ENCODE results near the genes KRTAP5-8, DEFB108B and XNDC1N.

GRCh38 chr11:69949306-69949812 lies 128.8 kb upstream of the ANO1 start:
- PRO-cap, 2 experiments: peak in 1 of 2 experiments; most common minus-strand start chr11:69949441 (in 1)
- RAMPAGE, long total RNA, 5 experiments: no peak in any of the 5 experiments

DNA sequence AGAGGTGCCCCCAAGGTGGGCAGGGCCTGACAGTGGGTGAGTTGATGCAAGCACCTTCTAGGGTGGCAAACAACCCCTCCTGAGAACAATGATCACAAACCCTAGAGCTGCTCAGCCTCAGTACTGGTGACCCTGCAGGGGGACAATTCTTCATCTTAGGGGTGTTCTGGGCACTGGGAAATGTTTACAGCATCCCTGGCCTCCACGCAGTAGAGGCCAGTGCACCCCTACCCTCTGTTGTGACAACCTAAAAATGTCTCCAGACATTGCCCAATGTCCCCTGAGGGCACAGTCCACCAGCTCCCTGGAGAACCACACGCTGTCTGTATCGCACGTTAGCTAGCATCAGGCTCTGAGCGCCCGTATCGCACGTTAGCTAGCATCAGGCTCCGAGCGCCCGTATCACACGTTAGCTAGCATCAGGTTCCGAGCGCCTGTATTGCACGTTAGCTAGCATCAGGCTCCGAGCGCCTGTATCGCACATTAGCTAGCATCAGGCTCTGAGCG lies 111.2 kb upstream of the ANO1 start:
- PRO-cap, 2 experiments: no peak in any of the 2 experiments
- RAMPAGE, long total RNA, 5 experiments: no peak in any of the 5 experiments

DNA sequence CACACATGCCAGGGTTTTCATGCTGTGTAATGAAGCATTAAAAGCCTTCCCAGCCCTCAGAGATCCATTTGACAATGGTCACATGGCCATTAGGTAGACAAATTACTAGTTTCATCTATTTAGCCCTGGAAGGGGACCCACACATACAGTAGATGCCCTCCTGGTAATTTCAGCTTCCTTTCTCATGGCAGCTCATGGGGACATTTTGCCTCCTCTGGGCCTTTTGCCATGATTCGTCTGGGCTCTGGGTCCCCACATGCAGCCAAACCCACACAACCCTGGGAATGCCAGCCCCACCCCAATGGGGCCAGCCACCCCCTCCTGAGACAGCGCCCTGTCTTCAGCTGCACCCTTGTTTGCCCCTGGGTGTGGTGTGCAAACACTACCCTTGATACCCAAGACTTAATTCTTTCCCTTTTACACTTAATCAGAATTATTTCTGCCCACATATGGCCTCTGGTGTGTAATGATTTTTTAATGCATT lies 85.2 kb upstream of the ANO1 start:
- PRO-cap, 2 experiments: no peak in any of the 2 experiments
- RAMPAGE, long total RNA, 5 experiments: no peak in any of the 5 experiments

DNA sequence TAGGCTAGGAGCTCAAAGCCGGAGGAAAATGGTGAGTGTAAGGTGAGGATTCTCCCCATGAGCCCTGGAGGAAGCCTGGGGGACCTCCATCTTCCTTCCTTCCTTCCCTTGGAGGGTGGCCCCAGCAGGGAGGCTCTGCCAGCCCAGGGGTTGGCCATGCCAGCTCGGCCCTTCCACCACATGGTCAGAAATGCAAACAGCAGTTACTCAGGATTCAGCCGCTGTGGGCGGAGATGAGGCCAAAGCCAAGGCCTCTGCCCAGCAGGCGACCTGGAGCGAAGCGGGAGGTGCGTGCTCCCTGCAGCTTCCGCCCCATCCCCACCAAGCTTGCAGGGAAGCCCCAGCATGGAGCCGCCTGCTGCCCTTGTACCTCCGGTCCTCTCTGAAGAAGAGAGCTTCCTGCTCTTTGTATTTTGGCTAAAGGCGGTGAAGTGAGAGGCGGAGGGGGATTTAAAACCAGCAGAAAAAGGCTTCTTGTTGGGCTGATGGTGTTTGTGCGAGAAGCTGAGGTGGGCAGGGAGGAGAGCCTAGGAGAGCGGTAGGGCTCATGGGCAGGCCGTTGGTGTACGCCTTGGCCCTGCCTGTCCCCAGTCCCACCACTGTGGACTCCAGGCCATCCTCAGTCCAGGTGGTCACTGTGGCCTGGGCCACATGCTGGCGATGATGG lies 50.4 kb downstream of the ANO1 start:
- PRO-cap, 2 experiments: no peak in any of the 2 experiments
- RAMPAGE, long total RNA, 5 experiments: no peak in any of the 5 experiments

- PRO-cap, 2 experiments: no peak in any of the 2 experiments
- RAMPAGE, long total RNA, 5 experiments: no peak in any of the 5 experiments
Observed at GRCh38 chr11:70129122-70129553, 51.0 kb downstream of the ANO1 start.

DNA sequence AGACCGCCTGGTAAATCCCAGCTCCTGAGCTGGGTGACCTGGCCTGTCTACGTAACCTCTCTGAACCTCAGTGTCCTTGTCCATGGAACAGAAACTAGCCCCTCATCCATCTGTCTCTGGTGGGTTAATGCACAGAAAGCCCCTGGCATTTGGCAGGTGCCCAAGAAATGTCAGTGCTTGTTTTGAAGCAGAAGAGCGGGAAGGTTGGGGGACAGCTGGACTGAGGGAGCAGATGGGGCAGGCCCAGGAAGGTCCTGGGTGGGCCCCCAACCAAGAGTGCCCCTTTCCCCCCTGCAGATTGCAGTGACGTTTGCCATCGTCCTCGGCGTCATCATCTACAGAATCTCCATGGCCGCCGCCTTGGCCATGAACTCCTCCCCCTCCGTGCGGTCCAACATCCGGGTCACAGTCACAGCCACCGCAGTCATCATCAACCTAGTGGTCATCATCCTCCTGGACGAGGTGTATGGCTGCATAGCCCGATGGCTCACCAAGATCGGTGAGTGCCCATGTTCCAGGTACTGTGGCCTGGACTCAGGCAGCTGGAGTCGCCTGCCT lies 42.2 kb upstream of the FADD start:
- PRO-cap, 2 experiments: no peak in any of the 2 experiments
- RAMPAGE, long total RNA, 5 experiments: no peak in any of the 5 experiments

- PRO-cap, 2 experiments: no peak in any of the 2 experiments
- RAMPAGE, long total RNA, 5 experiments: no peak in any of the 5 experiments
Observed at GRCh38 chr11:70188419-70188954, 14.6 kb upstream of the FADD start.

GRCh38 chr11:70204979-70205595 lies 2.0 kb downstream of the FADD start:
- PRO-cap, 2 experiments: peak in 2 of 2 experiments; most common minus-strand start chr11:70205221 (in 2)
- RAMPAGE, long total RNA, 5 experiments: no peak in any of the 5 experiments

DNA sequence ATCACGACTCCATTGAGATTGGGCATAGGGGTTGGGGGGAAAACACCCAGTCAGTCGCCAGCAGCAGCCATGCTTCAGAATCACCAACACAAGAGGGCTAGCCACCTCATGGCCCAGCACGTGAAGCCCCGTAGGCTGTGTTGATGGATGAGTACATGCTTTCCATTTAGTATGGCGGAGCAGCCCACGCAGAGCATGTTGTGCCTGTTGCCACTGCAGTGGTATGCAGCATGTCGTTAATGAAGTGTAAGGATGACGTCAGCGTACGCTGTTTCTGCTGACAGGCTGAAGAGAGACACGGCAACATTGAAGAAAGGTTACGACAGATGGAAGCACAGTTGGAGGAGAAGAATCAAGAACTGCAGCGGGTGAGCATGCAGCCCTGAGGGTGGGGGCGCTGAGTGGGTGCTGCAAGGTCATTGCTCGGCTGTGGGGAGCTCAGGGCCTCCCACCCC lies 62.7 kb downstream of the PPFIA1 start:
- PRO-cap, 2 experiments: no peak in any of the 2 experiments
- RAMPAGE, long total RNA, 5 experiments: no peak in any of the 5 experiments

DNA sequence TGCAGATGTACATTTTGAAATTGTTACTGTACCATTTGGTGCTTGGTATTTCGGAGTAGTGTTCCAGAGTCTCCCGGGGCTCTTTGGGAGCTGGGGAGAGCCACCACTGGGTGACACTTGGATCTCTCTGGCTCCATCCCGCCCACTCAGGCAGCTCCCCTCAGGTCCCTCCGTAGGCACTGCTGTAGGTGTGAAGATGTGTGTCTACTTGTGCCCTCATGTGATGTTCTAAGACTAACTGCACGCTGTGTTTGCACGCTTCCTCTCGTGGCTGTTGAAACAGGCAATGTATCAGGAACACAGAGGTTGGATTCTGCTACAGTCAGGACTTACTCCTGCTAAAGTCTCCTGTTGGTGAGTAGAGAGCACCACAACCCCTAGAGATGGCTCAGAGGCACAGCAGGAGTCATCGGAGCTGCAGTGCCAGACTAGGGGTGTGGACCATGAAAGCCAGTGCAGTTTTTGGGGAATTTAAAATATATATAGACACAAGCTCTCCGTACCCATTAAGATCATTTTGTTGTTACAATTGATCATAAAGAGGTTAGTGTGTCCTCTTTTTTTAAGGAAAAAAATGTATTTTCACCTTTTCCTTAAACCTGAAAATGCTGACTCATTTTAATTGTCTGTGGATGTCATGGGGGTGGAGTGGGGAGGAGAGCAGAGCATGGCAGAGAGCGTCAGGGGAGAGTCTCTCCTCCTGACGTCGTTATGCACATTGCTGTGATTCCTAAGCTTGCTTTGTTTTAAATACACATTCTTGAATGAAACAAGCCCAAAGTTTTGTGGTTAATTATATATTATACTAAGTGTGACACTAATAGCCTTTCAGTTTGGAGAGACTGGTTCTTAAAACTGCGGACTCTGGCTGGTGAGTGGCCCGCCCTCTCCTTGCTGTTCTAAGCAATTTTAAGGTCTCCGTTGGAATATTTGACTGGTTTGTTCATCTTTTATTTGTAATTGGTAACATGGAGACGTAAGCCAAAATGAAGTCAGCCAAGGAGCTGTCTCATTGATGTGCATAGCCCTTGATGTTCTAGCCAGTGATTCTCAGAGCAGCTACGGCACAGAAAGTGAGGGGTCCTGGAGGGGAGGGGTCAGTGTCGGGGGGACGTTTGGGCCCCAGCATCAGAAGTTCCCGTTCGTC lies 16.2 kb upstream of the CTTN start:
- PRO-cap, 2 experiments: no peak in any of the 2 experiments
- RAMPAGE, long total RNA, 5 experiments: no peak in any of the 5 experiments

DNA sequence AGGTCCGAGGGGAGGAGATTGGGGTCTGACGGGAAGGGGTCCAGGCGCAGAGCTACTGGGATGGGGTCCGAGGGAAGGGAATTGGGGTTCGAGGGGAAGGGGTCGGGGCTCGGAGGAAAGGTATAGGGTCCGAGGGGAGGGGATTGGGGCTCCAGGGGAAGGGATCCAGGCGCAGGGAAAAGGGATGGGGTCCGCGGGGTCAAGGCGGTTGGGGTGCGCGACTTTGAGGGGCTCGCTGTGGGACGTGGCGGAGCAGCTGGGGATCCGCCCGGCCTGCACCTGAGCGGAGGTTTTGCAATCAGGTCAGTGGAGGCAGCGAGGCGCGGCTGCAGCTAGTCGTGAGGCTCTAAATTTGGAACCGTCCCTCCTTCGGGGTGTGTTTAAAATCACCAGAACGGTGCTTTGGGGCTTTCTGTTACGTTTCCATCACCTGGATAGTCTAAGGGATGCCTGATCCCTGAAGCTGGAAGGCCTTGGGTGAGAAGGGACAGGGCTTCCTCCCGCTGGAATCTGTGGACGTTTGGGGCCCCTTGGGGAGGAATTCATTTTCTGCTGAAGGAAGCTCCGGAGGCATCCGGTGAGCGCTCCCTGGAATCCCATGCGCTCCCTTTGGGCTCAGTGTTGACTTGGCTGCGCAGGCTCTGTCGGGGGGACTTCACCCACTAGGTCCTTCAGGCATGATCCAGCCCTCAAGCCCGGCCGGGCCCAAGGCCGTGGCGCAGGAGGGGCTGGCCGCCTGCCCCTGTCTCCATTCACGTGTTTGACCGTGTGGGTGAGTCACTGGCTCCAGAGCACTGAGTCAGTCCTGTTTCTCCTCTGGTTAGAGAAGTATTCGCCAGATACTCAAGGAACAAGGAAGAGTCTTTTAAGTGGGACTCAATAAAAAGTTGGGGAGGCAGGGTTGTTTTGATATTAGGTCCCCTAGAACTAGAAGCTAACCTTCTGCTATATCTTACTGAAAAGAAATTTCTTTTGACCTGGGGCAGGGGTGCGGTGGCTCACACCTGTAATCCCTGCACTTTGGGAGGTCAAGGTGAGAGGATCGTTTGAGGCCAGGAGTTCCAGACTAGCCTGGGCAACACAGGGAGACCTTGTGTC lies 1.2 kb downstream of the CTTN start:
- PRO-cap, 2 experiments: peak in 2 of 2 experiments; most common plus-strand start position 301 of the sequence (in 1); most common minus-strand start position 281 of the sequence (in 1)
- RAMPAGE, long total RNA, 5 experiments: no peak in any of the 5 experiments

- PRO-cap, 2 experiments: no peak in any of the 2 experiments
- RAMPAGE, long total RNA, 5 experiments: no peak in any of the 5 experiments
Observed at GRCh38 chr11:70641900-70643016, 243.9 kb downstream of the CTTN start.

DNA sequence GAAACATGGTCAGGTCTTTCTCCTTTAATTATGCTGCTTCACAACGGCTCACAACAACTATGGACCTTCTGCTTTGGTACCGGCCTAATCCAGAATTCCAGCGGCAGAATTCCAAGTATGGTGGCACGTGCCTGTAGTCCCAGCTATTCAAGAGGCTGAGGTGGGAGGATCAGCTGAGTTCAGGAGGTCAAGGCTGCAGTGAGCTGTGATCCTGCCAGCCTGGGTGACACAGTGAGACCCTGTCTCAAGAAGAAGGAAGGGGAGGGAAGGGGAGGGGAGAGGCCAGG lies 145.9 kb downstream of the SHANK2 start:
- PRO-cap, 2 experiments: no peak in any of the 2 experiments
- RAMPAGE, long total RNA, 5 experiments: no peak in any of the 5 experiments

GRCh38 chr11:71240763-71241814 lies 11.3 kb downstream of the SHANK2 start:
- PRO-cap, 2 experiments: no peak in any of the 2 experiments
- RAMPAGE, long total RNA, 5 experiments: no peak in any of the 5 experiments

DNA sequence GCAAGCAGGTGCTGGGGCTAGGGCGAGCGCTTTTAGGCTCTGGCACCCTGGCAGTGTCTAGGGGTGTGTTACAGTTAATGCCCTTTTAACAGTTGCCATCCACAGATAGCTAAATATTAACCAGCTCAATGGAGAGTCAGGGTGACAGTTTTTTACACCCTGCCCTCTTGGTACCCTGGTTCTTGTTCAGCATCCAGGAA lies 59.6 kb upstream of the SHANK2 start:
- PRO-cap, 2 experiments: no peak in any of the 2 experiments
- RAMPAGE, long total RNA, 5 experiments: no peak in any of the 5 experiments

DNA sequence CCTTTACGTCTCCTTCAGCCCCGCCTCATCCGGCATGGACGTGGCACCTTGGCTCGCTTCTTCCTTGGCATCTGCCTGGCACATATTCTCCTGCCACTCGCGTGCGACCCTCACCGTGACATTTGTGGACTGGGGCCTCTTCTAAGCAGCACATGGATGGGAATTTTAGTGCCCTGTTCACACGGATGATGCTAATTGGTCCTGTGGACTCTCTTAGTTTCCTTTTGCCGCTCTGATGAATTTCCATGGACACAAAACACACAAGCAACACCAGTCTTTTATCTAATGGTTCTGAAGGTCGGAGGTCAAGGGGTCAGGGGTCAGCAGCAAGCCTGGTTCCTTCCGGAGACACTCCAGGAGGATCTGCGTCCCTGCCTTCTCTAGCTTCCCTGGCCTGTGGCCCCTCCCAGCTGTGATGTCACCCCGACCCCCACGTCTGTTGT lies 6.7 kb downstream of the NADSYN1 start:
- PRO-cap, 2 experiments: no peak in any of the 2 experiments
- RAMPAGE, long total RNA, 5 experiments: no peak in any of the 5 experiments

GRCh38 chr11:71487947-71488892 lies 35.2 kb downstream of the NADSYN1 start:
- PRO-cap, 2 experiments: no peak in any of the 2 experiments
- RAMPAGE, long total RNA, 5 experiments: no peak in any of the 5 experiments

DNA sequence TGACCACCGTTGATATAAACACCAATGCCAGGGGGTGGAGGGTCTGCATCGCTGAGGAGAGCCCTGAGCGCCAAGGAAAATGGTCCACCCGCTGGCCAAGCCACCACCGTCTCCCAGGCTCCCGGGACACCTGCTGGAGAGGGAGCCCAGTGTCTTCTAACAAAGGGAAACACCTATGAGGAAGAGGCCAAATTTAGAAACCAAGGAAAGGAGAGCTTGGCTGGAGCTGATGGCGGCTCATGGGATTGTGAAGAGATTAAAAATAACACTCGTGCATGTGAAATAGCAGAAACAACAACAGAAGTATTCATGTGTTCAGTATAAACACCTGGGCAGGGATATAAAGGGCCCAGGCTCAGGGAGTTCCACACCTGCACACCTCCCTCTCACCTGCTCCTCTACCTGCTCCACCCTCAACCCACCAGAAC lies at the start of gene KRTAP5-8:
Gene KRTAP5-8, plus strand, starts transcription at position 399 of the 428 bp plus-strand sequence.
- PRO-cap, 2 experiments: no peak in any of the 2 experiments
- RAMPAGE, long total RNA, 5 experiments: no peak in any of the 5 experiments

DNA sequence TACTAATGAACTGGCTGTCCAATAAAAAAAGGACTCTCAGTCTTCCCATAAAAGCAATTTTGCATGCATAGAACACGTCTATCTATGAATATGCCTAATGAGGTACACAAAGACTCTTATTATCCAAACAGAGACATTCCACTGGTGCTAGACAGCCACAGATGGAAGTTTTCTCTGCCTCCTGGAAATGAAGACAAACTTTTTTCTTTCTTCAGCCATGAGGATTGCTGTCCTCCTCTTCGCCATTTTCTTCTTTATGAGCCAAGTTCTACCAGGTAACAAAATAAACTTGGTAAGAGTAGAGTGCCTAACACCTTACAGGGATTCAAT lies at the start of gene DEFB108B:
Gene DEFB108B, plus strand, starts transcription at position 218 of the 330 bp plus-strand sequence.
- PRO-cap, 2 experiments: no peak in any of the 2 experiments
- RAMPAGE, long total RNA, 5 experiments: no peak in any of the 5 experiments

GRCh38 chr11:71927863-71928839 lies at the start of gene XNDC1N:
Gene XNDC1N (minus strand): TSS chr11:71928594.
- PRO-cap, 2 experiments: no peak in any of the 2 experiments
- RAMPAGE, long total RNA, 5 experiments: start-site peak on the minus strand in 2 of 5 experiments, at chr11:71928416-71928624 at its widest, 20 to 36 reads per replicate

Data from thyroid gland (tissue), 7 donors.